Esophagus muscularis mucosa (tissue), 4 donors: ENCODE results near the genes H2BC14, H4C11, OR2B6, ZSCAN9 and ZKSCAN3.

- PRO-cap = no peak
- RAMPAGE, long total RNA, 4 experiments = no peak in any of the 4 experiments
Measured at GRCh38 chr6:27565634-27566909, 93.2 kb upstream of the ZNF184 start.

DNA sequence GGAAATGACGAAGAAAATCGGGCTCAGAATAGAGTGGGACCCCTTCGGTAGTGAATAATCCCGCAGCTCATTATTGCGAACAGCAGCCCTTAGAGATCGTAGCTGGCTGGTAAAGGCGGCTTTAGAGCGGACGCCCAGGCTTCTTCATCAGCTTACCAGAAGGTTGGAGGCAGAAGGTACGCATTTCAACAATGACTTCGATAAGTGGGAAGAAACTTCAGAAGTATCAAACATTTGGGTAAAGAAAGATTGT lies 119.1 kb upstream of the ZNF184 start:
- PRO-cap = no peak
- RAMPAGE, long total RNA, 4 experiments = no peak in any of the 4 experiments

GRCh38 chr6:27618223-27618440 lies 145.2 kb upstream of the ZNF184 start:
- PRO-cap = no peak
- RAMPAGE, long total RNA, 4 experiments = no peak in any of the 4 experiments

GRCh38 chr6:27681057-27681303 lies 126.7 kb downstream of the H2BC13 start:
- PRO-cap = no peak
- RAMPAGE, long total RNA, 4 experiments = no peak in any of the 4 experiments

GRCh38 chr6:27810137-27811411 lies 723 bp downstream of the H3C10 start:
- PRO-cap = no peak
- RAMPAGE, long total RNA, 4 experiments = no peak in any of the 4 experiments

GRCh38 chr6:27814896-27815818 lies at the start of gene H2BC14:
Gene H2BC14 (plus strand): TSS chr6:27815022.
- PRO-cap = unidirectional peak, plus-strand start at chr6:27815022
- RAMPAGE, long total RNA, 4 experiments = start-site peak on the plus strand in 3 of 4 experiments, at chr6:27815016-27815026 at its widest, 42 to 93 reads per replicate

DNA sequence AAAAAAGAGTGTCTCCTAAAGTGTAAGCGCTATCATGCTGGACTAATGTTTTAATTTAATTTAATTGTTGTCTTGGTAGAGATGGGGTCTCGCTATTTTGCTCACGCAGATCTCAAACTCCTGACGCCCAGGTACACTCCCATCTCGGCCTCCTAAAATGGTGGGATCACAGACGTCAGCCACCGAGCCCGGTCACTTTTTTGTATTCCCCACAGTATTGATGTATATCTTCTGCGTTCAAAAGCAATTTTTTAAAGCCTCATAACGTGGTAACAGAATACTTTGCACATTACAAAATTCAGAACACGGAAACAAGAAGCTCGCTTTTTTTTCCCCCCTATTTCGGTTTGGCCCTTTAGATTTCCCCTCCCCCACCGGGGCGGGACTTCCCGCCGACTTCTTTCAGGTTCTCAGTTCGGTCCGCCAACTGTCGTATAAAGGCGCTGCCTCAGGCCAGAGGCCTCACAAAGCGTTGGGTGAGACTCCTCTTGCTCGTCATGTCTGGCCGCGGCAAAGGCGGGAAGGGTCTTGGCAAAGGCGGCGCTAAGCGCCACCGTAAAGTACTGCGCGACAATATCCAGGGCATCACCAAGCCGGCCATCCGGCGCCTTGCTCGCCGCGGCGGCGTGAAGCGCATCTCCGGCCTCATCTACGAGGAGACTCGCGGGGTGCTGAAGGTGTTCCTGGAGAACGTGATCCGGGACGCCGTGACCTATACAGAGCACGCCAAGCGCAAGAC lies at the start of gene H4C11:
Gene H4C11 (plus strand): TSS at position 465 of the 739 bp plus-strand sequence.
- PRO-cap = bidirectional peak, plus-strand start at position 465 of the sequence, minus-strand start at position 349 of the sequence
- RAMPAGE, long total RNA, 4 experiments = start-site peak on the plus strand in 1 of 4 experiments, centred at position 394 of the sequence, 13 reads per replicate

GRCh38 chr6:27888424-27889113 lies 2.1 kb downstream of the H3C12 start:
- PRO-cap = no peak
- RAMPAGE, long total RNA, 4 experiments = no peak in any of the 4 experiments

DNA sequence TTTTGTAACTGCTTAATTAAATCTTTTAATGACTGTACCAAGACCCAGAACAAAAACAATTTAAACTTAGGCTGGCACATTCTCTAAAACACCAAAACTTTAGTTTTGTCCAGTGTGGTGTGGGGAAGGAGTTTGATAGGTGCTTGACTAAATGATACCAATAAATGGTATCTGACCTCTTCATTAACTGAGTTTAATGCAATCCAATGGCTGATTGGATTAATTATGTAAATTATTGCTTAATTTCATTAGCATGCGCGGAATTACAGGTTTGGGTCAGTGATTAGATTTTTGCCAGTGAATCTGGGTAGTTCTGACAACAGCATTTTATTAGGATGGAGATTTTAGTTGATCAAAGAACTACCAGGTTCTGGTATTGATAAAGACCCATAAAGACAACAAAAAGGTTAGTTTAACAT lies 825 bp upstream of the H3C12 start:
- PRO-cap = no peak
- RAMPAGE, long total RNA, 4 experiments = no peak in any of the 4 experiments

GRCh38 chr6:27956943-27958073 lies at the start of gene OR2B6:
Gene OR2B6 (plus strand): TSS chr6:27957241.
- PRO-cap = no peak
- RAMPAGE, long total RNA, 4 experiments = no peak in any of the 4 experiments

DNA sequence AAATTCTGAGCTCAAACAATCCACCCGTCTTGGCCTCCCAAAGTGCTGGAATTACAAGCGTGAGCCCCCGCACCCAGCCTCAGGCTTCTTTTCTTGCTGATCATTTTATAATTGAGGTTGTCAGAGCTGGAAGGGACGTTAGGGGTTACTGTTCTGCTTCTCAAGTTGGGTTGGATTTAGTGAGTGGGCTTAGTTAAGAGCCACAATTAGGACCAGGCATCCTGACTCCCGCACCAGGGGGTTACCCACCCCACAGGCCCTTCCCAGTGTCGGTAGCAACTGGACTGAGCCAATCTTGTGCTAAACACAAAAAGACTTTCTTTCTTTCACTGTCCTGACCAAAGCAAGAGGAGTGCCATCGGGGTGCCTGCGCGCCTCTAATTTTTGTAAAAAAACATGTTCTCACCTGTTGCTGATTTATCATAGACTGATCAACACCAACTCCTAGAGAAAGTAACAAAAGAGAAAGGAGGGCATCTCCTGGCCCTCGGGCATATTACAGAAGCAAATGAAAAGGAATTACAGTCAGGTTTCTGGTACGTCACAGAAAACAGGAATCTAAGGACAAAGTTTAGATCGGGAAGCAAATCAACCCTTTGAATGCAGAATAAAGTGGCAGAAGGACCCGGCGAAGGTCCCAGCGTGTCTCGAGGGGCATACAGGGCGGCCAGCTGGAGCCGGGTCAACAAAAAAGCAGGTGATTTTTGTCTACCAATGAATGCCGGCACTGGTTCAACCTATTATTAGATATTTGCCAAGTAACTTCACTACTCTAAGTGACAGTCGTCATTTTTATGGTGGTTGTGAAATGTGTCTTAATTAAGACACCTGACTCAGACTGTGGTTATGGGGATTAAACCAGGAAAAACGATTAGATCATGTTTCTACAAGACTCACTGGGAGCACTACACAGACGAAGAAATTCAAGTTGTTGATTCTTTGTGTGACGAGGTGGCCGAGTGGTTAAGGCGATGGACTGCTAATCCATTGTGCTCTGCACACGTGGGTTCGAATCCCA lies 12.7 kb upstream of the ZSCAN9 start:
- PRO-cap = no peak
- RAMPAGE, long total RNA, 4 experiments = no peak in any of the 4 experiments

GRCh38 chr6:28225044-28226154 lies at the start of gene ZSCAN9:
Gene ZSCAN9 (plus strand): TSS chr6:28225275.
- PRO-cap = bidirectional peak, plus-strand start at chr6:28225296, minus-strand start at chr6:28225121
- RAMPAGE, long total RNA, 4 experiments = start-site peak on the plus strand in 4 of 4 experiments, at chr6:28225240-28225305 at its widest, 22 to 44 reads per replicate

DNA sequence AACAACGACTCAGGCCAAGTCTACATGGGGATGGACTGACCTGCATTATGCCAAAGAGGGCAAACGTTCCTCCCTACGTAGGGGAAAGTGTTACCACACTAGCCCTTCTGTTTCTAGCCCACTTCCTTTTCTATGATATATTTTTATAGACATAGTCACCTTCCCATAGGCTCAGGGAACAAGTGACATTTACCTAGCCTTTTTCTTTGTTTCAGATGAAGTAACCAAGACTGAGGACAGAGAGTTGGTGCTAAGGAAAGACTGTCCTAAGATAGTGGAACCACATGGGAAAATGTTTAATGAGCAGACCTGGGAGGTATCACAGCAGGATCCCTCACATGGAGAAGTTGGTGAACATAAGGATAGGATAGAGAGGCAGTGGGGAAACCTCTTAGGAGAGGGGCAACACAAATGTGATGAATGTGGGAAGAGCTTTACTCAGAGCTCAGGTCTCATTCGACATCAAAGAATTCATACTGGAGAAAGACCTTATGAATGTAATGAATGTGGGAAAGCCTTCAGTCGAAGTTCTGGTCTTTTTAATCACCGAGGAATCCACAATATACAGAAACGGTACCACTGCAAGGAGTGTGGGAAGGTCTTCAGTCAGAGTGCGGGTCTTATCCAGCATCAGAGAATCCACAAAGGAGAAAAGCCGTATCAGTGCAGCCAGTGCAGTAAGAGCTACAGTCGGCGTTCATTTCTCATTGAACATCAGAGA lies 7.4 kb downstream of the ZSCAN9 start:
- PRO-cap = no peak
- RAMPAGE, long total RNA, 4 experiments = no peak in any of the 4 experiments

DNA sequence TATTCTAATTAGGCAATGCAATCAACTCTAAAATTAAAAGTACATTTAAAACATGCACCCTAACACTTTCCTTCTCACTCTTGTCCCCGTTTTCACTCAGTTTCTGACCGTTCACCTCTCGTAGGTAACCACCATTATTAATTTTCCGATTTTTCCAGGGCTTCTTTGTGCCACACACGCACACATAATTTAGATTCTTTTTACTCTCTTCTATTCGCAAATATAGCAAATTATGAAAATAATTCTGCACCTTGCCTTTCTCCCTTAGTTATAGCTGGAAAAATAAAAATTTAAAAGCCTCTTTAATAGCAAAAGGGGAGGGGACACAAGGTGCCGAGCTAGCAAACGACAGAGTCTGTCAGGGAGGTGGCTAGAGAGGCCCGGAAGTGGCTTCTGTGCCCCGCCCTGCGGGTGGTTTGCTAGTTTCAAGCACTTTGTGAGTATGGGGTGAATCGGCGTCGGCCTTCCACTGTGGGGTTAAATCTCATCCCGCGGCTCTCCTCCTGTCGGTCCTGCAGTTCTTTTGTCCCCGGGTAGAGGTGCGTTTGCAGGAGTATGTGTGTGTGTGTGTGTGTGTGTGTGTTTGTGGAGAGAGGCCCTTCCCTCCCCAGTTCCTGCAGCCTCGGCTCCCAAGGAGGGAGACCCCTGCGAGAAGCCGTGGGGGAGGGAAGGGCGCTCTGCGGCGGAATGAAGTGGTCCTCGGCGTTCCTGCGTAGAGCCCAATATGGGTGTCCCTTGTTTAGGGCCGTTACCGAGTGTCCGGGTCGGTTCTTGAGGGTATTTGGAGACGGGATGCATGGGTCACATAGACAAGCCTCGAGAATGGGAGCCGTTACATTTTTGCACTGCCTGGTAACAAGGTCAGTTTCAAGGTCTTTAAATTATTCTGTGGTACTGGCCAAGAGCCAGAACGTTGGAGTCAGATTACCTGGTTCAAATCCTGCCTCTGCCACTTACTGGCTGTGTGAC lies at the start of gene ZKSCAN3:
Gene ZKSCAN3 (plus strand): TSS at position 419 of the 969 bp plus-strand sequence.
- PRO-cap = bidirectional peak, plus-strand start at position 428 of the sequence, minus-strand start at position 357 of the sequence
- RAMPAGE, long total RNA, 4 experiments = no peak in any of the 4 experiments

DNA sequence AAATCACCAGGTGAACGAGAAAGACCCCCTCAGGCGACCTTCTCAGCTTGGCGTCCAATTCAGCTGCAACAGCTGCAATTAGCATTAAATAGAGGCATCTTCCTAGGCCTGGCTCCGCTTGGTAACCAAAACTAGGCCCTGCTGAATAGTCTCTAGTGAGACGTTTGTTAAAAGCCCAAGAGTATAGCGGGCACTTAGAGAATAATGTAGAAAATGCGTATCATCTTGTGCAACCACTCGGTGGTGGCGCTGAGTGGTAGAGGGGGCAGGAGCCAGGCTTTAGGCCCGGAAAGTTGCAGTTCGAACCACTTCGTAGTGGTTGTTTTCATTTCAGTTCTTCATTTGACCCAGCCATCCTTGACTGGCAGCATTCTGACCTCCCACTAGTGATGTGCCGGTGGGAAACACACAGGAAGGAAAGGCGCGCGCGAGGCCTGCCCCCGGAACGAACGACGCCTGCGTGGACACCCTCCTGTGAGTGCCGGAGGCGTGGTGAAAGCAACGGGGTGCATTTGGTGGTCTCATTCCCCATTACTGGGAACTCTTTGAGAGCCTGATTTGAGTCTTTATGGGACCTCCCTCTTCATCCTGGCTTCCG lies 18.0 kb downstream of the GPX5 start:
- PRO-cap = no peak
- RAMPAGE, long total RNA, 4 experiments = no peak in any of the 4 experiments

GRCh38 chr6:28553385-28553712 lies 27.7 kb downstream of the GPX5 start:
- PRO-cap = no peak
- RAMPAGE, long total RNA, 4 experiments = no peak in any of the 4 experiments

- PRO-cap = no peak
- RAMPAGE, long total RNA, 4 experiments = no peak in any of the 4 experiments
Measured at GRCh38 chr6:28589629-28590624, 2.8 kb upstream of the SCAND3 start.

DNA sequence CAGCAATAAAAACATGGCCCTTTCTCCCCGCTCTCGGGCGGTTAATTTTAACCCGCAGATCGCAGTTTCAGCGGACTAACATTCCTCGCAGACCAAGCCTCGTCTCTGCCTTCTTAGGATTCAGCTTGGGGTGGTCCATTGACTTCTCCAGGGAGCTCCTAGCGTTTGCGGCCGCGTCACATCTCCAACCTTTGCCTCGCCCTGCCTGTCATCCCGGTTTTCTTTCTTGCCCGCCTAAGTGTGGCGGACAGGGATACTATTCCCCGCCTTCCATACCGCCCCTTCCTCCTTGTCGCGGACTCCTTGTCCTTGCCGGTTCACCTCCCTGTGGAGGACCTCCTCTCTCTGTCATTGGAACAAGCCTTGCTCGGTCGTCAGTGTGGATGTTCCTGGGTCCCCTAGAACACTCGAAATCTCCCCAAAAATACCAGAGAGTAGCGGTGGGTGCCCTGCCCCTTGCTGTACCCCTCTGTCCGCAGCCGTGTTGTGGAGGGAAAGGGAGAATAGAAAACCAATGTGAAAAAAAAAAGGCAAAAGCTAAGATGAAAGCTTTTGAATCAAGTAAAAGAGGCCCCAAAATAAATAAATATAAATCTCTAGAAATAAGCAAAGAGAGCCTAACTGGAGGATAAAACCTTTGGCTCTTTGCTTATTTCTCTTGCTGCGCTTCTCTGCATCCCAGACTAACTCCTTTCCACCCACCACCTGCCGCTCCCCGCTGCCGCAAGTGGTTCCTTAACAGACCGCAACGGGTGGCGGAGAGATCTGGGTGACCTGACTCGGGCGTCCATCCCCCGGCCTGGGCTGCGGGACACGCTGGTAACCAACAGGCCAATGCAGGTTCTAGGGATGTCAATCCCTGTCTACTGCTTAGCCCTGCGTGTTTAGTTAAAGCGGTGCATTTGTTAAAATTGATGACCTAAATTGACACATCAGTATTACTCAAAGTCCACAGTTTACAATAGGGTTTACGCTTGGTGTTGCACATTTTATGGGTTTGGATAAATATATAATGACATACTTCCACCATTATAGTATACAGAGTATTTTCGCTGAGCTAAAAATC lies 48.5 kb upstream of the SCAND3 start:
- PRO-cap = no peak
- RAMPAGE, long total RNA, 4 experiments = no peak in any of the 4 experiments

GRCh38 chr6:28719295-28719901 lies 132.3 kb upstream of the SCAND3 start:
- PRO-cap = no peak
- RAMPAGE, long total RNA, 4 experiments = no peak in any of the 4 experiments

DNA sequence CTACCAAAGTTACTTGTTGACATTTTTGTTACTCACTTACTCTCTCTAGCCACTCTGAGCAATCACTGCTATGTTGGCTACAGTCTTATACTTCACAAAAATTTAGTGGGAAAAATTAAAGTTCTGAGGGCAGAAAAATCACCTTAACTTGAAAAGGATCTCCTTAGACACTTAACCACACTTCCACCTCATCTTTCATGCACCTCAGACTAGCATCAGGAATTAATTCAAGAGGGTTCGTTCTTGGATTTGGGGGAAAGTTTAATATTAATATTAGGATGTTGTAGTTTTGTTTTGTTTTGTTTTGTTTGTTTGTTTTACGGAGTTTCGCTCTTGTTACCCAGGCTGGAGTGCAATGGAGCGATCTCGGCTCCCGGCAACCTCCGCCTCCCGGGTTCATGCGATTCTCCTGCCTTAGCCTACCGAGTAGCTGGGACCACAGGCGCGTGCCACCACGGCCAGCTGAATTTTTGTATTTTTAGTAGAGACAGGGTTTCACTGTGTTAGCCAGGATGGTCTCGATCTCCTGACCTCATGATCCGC lies 133.3 kb upstream of the SCAND3 start:
- PRO-cap = no peak
- RAMPAGE, long total RNA, 4 experiments = no peak in any of the 4 experiments